Amniotic epithelial cell (primary cell): ENCODE measurements around a stretch of chr10.

DNA sequence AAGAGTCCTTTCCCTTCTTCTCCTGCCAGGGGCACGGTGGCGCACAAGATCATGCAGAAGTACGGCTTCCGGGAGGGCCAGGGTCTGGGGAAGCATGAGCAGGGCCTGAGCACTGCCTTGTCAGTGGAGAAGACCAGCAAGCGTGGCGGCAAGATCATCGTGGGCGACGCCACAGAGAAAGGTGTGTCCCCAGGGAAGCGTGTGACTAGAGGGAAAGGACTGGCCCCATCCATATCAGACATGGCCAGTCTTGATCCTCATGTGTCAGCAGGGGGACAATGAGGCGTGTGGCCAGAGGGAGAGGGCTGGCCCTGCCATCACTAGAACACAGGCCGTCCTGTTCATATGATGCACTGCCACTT, 23.3 kb downstream of the RBM17 start:
- RRBS: no CpG with 5 or more reads among the region's 12 CpGs

DNA sequence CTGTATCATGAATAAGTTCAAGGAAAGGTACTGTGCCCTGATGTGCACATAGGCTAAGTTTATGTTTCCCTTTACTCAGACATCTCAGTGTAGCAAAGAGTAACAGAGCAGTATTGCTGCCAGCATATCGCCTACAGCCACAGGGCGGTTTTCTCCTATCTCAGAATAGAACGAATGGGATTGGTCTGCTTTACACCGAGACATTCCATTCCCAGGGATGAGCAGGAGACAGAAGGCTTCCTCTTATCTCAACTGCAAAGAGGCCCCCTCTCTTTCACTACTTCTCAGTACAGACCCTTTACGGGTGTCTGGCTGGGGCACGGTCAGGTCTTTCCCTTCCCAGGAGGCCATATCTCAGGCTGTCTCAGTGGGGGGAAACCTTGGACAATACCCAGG, 38.0 kb upstream of the PFKFB3 start:
- RRBS: no CpG with 5 or more reads among the region's 6 CpGs

DNA sequence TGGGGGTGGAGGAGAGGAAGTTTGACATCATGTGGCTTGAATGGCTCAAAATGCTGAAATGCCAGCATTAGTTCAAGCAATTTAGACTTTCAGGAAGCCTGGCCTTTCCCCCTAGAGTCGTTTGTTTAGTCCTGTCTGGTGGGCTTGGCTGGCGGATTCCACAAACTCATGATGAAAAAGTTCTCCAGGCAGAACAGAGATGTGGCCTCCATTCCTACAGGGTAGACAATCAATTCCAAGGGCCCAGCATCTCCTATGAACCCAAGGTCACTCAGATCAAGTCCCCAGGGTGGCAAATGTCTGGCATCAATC, 180.5 kb downstream of the PRKCQ start:
- RRBS: no CpG with 5 or more reads among the region's 2 CpGs

- RRBS: no CpG with 5 or more reads among the region's 25 CpGs
Observed at GRCh38 chr10:6401034-6402175, 178.7 kb downstream of the PRKCQ start.

DNA sequence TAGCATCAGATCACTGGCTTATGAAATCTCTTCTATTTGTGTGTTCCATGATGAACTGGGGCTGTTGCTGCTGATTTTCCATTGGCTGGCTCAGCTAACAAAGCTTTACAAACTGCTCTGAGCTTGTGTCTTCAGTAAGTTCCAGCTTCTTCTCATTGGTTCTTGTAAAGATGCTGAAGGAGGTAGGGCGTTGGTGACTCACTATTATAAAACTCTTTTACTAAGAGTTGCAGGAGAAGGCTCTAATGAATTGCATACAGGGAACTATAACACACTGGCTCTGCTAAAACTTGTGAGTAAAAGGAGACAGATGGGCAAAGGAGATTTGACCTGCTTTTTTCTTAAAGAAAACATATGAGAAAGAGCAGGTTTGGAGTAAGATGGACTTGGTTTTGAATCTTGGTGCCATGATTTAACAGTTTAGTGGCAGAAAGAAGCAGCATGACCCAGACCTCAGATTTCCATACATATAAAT, 136.5 kb upstream of the PRKCQ start:
- RRBS: no CpG with 5 or more reads among the region's 1 CpG

GRCh38 chr10:6722149-6722729, 142.2 kb upstream of the PRKCQ start:
- RRBS: no CpG with 5 or more reads among the region's 7 CpGs

GRCh38 chr10:6778992-6779669, 199.1 kb upstream of the PRKCQ start:
- RRBS: no CpG with 5 or more reads among the region's 4 CpGs

- RRBS: no CpG with 5 or more reads among the region's 13 CpGs
Observed at GRCh38 chr10:6794810-6795305, 214.8 kb upstream of the PRKCQ start.

DNA sequence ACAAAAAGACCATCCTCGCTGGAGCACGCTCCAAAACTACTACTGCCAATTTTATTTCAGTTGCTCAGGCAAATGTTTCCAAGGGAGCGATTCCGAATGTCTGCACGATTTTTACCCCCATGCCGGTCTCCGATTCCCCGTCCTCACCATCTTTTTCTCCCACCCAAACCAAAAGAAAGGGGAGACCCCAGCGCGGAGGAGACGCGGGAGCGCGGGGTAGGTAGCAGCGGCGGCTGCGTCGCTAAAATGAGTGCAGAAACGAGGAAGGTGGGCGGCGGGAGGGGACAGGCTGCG, 694 bp downstream of the SFMBT2 start:
- RRBS: no CpG with 5 or more reads among the region's 22 CpGs

DNA sequence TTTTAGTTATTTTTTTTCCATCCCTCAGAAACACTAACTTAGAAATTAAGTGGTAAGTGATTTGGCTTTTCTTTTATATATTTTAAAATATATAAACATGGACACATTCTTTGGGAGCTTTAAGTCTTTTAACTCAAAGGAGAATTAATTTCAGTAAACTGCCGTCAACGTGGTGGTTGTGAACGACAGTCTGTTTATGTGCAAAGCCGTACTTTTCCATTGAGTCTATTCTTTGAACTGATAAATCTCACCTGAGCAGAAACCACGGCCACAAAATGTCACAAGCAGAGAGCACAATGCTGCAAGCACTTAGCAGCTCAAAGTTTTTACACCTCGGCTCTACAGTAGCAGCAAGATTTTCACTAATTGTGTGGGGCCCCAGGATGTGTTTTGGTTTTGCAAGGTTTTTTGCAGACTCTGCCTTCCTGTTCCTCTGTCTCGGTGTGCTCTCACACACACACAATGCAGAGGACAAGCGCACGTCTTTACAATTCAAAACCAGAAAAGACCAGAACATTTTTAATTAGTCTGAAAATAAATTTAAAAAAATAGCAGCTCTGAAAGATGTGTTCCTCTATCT, 73.6 kb upstream of the SFMBT2 start:
- RRBS: no CpG with 5 or more reads among the region's 9 CpGs

DNA sequence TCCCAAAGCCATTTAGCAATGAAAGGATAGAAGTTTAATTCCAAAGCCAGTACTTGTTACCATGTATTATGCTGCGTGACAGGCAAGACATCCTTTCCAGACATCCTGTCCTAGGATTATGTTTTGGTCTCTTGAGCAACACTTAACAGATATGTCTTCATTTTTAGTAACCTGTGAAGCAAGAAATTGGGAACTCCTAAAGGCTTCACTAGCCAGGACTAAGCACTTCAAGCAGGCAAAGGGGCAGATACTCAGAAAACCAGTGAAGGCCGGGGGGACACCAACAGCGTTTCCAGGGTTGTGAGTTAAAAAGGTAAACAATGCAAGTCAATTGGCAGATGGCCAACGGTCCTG, 77.5 kb upstream of the SFMBT2 start:
- RRBS: no CpG with 5 or more reads among the region's 4 CpGs

- RRBS: no CpG with 5 or more reads among the region's 38 CpGs
Observed at GRCh38 chr10:8331936-8332904, 277.7 kb downstream of the GATA3 start.

GRCh38 chr10:8594131-8594498, 539.6 kb downstream of the GATA3 start:
- RRBS: no CpG with 5 or more reads among the region's 9 CpGs

GRCh38 chr10:9877831-9878393, 1139.8 kb upstream of the CELF2 start:
- RRBS: no CpG with 5 or more reads among the region's 18 CpGs

DNA sequence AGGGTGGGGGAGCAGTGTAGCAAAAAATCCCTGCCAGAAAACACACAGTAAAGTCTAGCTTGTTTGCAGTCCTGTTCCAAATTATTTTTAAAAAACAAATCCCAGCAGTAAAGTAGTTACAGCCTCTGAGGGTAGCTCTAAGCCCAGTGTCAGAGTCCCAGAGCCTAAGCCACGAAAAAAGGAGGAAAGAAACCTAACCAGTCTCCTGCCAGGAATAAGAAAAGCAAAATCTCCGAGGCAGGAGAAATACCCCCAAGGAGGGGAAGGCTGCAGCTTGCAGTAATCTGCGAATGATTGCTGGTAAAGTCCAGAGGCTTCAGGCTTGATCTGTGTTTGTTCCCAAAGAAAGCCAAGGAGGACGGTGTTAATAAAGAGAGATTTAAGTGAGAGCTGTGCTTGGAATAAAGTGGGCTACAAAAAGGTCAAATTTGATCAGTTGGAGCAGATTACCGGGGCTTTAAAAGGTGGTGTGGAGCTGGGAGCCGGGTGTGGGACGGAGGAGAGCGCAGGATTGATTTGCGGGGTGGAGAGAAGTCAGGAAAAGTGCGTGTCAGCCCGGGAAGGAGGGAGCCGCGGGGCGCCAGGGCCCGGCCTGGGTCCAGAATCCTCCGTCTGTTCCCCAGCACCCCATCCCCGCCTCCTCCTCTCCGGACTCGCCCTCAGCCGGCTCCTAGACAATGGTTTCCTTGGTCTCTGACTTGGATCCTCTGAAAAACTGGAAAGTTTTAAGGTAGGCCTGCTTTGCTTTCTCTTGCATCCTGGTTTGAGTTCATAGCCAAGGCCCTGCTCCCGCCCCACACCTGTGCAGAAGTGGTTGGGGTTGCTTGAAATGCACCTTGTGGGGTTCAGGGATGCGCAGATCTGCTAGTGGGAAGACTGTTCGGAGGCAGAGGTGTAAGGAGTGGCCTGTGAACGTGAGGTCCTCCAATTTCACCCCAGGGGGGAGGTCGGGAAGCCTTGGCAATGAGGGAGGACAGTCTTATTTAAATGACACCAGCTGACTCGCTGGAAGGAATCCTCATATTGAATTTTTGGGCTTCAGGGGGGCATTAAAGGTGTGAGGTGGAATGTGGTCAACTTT, 219.2 kb upstream of the CELF2 start:
- RRBS: 17% methylated on average over 9 of the region's 26 CpGs

DNA sequence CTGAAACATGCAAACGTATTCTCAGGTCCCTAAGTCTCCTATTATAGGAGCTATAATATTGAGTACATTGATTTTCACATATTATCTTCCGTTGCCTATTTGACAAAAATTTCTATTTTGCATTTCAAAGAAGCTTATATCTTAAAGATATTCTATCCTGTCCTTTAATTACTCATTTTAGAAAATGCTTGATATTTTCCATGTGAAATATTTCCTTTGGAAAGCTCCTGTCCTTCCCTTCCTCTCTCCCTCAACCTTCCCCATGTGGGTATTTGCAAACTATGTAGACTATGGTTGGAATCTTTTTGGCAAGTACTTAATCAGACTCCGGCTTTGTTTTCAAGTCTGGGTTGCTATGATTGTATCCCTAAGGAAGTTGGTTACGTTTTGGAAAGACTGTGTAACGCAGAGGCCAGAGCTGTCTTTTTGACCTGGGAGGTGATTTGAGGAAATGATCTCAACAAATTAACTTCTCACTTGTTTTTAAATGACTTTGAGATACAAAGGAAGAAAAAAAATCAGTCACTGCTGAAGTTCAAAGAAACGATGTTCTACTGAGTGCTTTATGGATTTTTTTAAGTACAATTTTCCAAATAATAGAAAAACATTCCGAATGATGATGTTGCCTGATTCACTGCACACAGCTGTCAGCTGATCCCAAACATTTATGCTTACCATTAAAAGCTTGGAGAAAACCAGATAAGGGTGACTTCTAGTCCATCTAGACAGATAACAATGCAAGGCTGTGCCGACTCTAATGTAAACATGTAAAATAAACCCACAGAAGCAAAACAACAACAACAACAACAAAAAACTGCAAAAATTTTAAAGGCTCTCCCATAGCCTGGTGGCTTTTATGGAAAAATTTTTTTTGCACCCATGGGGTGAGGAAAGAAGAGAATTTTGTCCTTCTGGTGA, 145.5 kb upstream of the CELF2 start:
- RRBS: no CpG with 5 or more reads among the region's 8 CpGs

- RRBS: no CpG with 5 or more reads among the region's 4 CpGs
Observed at GRCh38 chr10:11024515-11024930, 6.9 kb downstream of the CELF2 start.

- RRBS: no CpG with 5 or more reads among the region's 7 CpGs
Observed at GRCh38 chr10:11147893-11148257, 130.2 kb downstream of the CELF2 start.

DNA sequence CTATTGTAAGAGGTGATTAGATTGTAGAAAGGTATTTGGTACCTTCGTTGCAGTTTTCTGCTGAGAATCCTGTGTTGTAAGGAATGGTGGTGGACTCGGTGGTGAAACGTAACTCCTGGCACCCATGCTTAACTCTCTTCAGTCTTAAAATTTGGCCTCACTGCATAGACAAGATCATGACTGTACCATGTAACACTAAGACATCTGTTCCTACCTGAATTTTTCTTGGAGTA, 184.1 kb downstream of the CELF2 start:
- RRBS: no CpG with 5 or more reads among the region's 3 CpGs

DNA sequence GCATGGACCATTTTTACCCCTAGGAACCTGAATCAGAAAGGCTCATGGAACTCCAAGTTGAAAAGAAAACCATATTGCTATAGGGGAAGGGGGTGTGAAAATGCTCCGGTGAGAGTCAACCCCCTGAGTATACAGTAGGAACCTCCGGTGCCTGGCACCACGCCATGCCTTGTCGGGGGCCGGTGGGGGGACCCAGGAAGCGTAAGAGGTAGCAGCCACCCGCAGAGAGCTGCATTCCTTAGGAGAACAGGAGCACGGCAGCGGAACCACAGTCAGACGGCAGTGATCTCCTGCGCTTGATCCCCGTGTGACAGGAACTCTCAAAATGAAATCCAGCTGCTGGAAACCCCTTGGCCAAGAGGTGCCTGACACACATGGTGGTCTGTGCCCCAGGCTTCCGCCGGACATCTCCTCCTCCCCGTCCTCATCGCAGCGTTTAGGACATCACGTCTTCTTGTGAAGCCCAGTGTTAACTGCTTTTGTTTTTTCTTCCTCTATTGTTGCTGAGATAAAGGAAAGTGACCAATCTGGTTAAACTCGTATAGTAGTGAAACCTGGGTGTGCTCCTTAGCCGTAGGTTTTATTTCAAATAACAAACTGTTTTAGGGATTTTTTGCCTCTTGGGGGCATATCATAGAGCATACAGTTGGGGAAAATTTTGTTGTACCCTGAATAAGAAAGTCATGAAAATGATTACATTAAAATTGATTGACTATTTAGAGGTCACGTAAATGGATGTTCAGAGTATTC, 186.9 kb downstream of the CELF2 start:
- RRBS: 38% methylated on average over 4 of the region's 21 CpGs